Colonic mucosa (tissue), 1 donor: ENCODE measurements around the gene C1QL2.

DNA sequence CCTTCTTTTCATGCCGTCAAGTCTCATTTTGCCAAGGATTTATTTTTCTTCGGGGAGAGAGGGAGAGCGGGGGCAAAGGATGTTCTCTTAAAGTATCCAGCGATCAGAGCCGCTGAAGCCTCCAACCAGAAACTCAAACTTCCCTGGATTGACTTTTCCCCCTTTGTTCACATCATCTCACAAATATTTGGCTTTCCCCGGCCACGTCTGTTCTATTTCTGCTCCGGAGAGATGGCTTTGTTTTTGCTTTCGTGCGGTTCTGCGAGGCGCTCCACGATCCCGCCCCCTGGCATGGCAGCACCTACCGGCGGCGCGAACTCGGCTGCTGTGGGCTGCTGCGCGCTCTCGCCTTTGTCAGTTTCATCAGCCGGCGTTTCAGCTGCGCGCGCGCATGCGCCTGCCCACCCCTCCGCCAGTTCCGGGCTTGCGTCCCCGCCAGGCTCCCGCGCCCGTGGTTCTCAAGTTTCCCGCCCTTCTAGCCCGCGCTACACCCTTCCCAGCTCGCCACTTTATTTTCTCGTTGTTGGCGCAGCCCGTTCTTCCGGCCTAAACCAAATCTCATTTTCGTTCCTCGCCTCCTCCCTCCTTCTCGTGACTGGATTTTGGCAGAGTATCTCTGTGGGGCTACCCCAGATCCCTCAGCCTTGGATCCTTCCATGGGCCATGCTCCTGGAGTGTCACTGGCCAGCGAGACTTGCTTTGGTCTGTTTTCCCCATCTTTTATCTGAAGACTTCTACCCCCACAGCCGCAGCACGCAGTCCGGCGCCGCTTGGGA, 98.0 kb downstream of the INSIG2 start:
- PRO-cap, result bidirectional peak, plus-strand start at position 415 of the sequence, minus-strand start at position 327 of the sequence

DNA sequence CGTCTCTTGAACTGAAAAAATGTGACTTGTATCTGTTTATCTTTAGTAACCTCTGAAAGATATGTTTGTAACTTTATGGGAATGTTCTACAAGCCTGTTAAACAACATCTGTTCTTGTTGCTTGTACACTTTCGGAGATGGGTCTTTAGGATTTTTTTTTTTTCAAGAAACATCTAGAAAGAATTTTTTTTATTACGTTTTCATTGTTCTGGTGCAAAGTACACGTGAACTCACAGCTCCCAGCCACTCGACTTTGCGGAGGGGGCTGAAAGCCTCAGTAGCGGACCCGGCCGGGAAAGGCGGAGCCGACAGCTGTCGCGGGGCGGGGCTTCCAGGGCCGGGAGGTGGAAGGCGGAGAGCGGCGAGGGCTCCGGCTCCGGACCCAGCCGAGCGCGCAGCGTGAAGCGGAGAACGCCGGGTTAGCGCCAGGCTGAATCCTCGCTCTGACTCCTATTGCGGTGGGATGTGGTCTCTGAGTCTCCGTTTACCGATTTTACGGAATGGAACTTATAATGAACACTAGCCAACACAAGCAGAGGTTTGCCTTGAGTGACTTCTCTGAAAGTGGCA, 73.1 kb downstream of the EN1 start:
- PRO-cap, result unidirectional peak, plus-strand start at position 407 of the sequence

GRCh38 chr2:118852524-118853120, 5.2 kb upstream of the EN1 start:
- PRO-cap, result no peak

DNA sequence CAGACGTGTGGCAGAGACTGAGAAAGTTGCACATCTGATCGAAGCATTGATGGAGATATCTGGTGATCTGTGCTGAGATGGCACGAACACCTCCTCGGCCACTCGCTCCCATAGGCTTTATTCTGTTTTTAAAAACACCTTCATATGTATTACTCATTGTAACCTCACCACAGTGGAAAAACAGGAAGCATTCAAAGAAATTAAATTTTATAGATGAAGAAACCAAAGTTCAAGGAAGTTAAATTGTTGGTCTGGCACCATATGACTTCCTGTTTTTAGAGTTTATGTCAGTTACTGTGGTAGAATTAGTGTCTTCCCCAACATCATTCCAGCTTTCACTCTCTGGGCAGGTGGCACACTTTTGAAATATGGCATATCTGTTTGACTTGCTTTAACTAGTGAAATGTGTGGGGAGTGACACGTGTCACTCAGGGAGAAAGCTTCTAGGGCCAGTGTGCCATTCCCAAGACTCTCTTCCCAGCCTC, 39.2 kb upstream of the MARCO start:
- PRO-cap, result bidirectional peak, plus-strand start at position 311 of the sequence, minus-strand start at position 119 of the sequence

- PRO-cap, result no peak
Observed at GRCh38 chr2:118974072-118974632, 32.2 kb downstream of the MARCO start.

DNA sequence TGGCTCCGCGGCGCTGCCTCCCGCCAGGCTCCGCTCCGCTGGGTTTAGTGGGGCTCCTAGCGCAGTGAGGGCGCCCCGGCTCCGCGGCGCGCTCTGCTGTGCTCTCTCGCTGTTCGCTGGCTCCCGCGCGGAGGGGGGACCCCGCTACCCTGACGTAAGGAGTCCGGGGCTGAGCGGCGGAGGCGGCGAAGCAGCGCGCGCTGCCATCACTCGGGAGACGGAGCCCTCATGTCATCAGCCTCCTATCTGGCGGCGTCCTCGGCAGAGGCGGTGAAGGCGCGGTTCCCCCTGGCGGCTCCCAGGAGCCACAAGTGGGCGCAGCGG, at the start of gene C1QL2:
Gene C1QL2 (minus strand): TSS at position 95 of the 324 bp plus-strand sequence.
- PRO-cap, result no peak

DNA sequence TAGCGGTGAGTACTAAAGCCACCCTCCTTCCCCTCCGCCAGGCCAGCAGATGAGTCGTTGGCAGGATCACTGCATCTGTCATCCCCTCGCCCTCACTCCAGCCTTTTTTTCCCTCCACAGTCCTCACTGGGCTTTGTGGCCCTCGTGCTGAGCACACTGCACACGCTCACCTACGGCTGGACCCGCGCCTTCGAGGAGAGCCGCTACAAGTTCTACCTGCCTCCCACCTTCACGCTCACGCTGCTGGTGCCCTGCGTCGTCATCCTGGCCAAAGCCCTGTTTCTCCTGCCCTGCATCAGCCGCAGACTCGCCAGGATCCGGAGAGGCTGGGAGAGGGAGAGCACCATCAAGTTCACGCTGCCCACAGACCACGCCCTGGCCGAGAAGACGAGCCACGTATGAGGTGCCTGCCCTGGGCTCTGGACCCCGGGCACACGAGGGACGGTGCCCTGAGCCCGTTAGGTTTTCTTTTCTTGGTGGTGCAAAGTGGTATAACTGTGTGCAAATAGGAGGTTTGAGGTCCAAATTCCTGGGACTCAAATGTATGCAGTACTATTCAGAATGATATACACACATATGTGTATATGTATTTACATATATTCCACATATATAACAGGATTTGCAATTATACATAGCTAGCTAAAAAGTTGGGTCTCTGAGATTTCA, 39.4 kb downstream of the STEAP3 start:
- PRO-cap, result no peak

DNA sequence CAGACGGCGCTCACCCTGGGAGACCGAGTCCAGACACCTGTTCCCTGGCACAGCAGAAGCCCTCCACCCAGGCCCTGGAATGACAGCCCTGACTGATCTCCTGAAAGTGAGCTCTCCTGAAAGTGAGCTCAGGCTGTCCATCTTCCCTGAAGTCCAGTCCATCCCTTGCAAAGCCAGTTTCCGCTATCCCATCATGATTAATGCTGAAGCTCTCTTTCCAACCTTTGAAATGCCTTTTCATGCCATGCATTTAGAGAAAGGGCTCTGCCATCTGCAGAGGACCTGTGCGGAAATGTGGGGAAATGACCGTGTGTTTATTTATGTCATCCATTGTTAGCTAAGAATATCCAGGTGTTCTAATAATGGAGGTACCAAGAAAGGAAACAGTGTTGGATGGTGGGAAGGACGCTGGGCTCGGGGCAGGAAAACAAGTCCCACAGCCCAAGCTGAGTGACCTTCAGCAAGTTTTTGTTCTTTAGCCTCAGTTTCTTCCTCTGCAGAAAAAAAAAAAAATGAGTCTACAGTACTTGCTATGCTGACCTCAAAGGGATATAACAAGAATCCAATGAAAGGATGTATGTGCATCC, 25.4 kb upstream of the PTPN4 start:
- PRO-cap, result no peak

DNA sequence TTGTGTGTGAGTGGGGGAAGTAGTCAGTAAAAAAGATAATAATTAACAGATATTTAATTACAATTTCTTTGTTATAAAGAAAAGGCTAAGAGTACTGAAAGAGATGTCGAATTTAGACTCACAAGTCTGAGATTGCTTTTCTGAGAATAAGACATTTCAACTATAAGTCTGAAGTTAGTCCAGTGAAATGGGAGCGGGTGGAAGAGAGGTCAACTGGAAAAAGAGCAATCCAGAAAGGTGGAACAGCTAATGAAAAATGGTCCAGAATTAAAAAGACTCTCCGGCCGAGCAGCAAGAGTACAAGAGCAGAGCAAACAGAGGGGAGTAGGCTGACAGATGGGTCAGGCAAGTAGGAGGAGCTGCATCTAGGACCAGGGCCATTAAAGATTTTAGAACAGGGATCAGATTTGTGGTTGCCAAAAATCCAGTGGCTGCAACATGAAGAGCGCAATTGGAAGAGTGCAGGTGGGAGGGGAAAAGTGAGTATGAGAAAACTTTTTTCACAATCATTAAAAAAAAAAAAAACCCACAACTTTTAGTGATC, 1.7 kb downstream of the EPB41L5 start:
- PRO-cap, result no peak

- PRO-cap, result no peak
Observed at GRCh38 chr2:120469922-120470857, 124.3 kb downstream of the INHBB start.

DNA sequence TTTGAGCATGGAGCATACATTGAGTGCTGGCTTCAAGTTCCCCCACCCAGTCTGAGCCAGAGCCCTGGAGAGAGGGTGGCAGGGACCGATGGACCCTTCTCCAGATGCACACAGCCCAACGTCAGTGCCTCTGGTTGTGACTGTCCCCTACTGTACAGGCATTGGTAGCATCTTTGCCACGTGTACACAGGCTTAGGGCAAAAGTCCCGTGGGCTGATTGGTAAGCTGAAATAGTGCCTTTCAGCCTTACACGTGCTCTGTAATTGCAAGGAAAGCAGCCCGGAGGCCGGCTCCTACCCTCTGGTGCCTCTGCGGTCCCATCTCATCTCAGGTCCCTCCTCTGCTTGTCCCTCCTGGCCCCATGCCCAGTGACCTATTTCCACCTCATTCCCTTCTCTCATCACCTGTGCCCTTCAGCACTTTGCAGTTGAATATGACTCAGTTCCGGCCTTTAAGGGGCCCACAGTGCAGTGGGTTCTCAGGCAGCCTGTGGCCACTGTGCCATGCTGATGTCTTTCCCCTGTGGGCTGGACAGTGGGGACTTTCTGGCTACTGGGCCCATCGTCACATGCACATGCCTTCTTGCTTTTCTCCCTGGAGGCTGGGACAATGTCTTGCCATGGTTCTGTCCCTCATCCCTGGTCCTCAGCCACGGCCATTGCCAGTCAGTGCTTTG, 154.2 kb downstream of the INHBB start:
- PRO-cap, result no peak

DNA sequence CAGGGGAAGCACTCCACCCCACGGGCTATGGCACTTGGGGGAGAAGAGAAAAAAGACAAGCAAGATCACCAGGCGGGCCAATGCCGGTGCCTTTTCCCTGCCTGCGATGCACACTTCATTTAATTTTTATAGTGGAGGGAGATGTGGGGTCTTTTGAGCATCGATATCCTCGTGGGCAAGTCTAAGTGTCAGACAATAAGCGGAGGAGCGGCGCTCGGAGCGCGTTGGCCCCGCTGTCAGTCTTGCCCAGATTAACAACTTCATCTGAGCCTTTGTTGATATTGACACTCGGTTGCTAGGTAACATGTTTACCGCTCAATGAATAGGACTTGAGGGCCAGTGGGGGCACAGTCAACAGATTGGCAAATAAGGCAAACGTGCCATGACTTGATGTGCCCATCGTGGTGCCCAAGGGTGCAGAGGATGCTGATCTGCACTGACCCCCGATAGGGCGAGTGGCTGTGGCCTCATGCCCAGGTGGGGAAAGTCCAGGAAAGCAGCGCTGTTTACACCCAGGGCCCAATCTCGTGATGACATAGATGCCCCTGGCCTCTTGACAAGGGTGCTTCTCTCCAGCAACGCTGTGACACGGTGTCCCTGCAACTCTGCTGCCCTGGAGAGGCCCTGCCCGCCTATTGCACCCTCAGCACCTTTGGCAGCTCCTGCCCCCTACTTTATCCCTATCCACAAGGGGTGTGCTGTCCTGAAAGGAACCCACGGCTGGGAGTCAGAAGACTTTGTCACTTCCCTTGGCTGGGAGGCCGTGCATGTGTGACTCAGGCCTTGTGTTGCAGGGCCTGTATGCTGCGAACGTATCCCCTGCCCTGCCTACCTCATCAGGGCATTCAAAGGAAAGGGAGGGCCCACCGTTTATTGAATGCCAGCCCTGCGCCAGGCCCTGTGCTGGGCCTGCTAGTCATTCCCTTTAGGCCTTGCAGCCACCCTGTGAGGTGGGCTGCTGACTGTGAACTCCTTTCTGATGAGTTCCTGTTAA, 157.9 kb downstream of the INHBB start:
- PRO-cap, result no peak

DNA sequence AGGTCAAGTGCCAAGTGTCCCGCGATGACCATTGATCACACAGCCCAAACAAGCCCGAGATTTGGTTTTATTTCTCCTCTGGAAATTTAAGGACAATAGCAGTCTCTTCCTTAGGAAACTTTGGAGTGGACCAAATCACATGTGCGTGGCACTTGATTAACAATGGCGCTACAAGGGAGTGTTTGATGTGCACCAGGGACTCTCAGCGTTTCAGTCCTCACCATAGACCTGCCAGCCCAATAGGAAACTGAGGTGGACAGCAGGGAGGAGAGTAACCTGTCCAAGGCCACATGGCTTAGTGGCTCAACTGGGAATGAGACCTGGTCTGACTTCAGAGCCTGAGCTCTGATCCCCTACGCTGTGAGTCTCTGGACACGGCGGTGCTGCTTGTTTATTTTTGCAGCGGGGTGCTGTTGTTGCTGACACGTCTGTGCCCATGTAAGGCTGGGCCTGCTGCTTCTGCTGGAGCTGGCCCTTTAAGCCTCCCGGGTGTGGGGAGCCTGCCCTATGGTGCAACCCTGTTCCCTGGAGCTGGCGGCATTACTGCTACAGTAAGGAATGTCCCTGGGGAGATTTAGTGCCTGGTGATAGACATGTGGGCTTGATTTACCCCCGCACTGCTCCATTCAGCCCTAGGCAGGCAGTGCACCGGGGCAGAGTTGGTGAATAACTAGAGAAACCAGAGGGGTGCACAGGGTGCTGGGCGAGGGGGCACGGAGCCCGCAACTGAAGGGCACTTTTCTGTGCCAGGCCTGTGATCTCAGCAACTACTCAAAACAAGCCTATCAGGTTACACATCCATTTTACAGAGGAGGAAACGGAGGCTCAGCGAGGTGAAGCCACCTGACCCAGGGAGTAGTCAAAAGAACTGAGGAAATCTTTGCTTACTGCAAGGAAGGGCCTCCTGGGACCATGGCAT, 194.4 kb downstream of the INHBB start:
- PRO-cap, result no peak

DNA sequence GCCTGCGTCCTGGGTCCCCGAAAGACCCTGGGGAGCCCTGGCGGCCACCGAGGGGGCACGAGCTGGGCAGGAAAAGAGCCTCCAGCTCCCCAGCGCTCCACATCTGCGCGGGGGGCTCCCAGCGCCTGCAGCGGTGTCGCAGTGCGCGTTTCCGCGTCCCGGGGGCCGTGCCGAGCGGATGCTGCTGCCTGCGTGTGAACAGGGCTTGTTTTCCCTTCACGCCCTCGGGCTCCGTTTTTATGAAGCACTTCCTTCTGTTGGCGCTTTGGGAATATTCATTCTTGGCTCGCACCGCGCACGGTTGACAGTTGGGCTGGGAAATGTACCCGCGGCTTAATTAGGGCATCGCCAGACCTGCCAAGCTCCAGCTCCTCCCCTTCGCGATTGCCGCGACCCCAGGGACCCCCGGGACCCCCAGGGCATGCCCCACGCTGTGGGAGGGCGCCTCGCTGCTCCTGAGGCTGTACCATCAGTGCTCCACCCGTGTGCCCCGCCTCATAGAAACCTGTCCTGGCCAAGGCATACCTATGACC, 158.8 kb upstream of the GLI2 start:
- PRO-cap, result unidirectional peak, minus-strand start at position 105 of the sequence

DNA sequence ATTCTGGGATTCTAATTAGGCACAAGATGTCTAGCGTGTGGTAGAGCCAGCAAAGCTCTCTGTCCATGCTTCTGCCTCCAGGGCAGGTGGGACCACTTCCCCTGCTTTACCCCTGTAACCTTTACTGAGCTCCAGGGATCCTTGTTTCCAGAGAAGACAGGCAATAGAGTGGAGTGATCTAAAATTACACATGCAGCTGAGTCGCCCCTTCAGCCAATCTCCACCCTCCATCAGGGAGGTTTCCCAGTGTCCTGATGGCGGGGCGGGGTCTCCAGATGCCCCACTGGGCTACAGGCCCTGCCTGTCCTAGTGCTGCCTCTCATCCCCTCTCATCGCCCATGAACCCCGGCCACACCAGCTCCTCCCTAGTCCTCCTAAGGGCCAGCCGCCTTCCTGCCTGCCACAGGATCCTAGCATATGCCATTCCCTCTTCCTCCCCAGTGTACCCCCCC, 144.2 kb upstream of the GLI2 start:
- PRO-cap, result unidirectional peak, minus-strand start at position 232 of the sequence

DNA sequence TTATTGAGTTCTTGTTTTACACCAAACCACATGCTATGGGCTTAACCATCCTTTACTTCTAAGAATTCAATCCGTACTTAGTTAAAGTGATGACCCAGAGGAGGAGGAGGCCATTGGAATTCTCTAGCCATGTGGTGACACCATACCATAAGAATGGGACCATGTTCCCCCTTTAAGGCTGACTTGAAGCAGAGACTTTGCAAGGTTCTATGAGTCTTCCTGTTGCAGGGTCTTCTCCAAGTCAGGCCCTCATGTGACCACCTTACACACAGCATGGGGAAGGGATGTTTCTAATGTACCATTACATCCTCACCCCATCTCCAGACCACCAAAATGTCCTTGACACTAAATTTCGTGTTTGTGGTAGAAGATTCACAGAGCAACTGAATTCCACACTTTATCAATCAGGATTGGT, 47.7 kb upstream of the GLI2 start:
- PRO-cap, result no peak

- PRO-cap, result no peak
Observed at GRCh38 chr2:120738706-120739036, 3.0 kb downstream of the GLI2 start.

DNA sequence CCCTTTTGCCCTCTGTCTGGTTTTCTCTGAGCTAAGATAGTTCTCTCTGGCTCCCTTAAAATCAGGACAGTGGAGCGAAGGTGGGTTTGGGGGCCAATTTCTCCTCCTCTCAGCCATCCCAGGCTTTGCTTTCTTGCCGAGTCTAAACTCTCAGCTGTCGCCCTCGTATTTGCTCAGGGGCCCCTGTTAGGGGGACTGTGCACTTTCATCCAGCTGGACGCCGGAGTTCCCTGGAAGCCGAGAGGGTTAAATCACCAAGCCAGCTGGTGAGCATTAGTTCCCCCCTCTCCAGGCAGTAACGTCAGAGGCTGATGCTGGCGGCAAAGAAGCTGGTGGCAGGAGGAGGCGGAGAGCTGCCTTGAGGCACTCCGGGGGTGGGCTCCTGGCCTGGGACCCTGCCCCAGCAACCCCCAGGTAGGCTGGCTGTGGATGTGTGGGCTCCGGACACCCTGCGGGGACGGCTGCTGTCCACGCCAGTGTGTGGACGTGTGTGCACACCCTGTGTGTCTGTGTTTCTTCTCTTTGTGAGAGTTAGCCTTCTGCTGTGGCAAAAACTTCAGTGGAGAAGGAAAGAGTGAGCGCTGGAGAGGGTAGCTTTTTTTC, 84.6 kb downstream of the GLI2 start:
- PRO-cap, result unidirectional peak, plus-strand start at position 323 of the sequence

DNA sequence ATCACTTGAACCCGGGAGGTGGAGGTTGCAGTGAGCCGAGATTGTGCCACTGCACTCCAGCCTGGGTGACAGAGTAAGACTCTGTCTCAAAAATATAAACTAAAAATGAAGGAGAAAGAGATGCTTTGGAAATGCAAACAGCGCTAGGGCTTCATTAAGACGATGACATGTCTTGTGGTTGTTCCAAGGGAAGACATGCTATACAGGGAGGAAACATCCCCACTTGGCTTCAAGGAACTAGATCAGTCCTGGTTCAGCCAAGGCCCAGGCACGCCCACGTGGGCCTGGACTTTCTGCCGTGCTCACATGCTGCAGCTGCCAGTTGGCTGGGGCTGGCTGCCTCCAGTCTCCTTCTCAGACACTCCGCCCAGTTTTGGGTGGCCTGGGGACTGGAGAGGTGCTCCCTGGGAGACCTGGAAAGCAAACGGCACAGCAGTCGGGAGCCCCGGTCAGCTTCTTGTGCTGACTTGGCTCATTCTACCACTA, 109.6 kb downstream of the GLI2 start:
- PRO-cap, result no peak

DNA sequence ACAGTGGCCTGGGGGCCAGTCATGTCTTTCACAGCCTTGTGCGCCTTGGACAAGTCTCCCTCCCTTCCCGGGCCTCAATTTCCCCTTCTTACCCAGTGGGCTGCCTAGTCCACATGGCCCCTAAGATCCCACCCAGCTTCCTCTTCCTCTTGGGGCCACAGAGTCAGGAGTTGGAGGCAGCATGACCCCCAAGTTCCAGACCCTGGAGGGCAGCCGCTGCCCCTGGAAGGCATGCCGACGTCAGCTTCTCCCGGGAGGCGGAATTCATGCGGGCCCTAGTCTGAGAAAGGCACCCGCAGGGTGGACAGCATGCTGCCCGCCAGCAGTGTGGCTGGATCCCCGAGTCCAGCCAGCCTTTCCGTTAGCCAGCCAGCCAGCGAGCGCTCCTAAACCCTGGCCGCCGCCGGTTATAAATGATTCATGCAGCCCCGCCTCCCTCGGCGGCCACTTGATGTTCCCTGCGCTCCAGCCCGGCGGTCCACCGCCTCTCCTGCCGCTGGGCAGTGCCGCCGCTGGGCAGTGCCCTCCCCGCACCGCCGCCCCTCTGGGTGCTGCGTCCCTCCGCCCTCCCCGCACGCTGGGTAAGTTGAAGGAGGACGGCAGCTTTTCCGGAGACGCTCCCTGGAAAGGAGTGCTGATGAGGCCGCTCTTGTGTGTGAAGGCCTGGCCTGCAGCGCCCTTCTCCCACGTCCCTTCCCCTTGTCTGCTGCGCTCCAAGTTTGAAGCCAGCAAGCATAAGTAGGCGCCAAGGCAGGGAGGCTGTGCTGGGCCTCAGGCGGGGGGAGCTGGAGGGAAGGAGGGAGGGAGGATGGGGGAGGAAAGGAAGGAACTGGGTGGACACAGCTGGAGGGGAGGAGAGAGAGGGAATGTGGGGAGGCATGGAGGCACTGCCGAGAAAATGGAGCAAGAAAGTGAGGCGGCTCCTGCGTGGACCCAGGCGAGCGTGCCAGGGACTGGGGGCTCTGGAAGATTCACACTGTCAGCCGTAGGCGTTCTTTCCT, 131.7 kb downstream of the GLI2 start:
- PRO-cap, result bidirectional peak, plus-strand start at position 858 of the sequence, minus-strand start at position 710 of the sequence